Uterus (tissue), 7 donors: ENCODE measurements around a stretch of chr13.

DNA sequence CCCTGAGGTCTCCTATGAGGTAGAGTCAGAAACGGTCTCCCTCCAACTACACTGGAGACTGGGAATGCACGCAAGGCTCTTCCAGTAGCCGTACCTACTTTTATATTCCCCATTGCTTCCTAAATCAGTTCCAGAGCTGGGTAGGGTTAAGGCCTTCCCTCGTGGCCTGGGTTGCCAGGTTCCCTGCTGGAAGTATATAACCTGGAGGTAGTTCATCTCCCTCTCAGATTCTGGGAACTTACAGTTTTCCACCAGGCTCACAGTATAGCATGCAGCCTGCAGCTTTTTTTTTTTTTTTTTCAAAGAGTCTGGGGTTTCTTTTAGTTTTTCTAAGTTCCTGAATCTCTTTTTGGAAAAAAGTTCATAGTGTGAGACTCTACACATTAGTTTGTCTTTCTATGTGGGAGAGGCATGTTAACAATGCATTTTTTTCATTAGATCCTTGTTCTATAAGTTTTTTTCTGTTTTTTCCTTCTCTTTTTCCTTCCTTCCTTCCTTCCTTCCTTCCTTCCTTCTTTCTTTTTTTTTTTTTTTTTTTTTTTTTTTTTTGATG, 16.1 kb upstream of the ENSG00000285566 start:
- PRO-cap, 4 experiments: no peak in any of the 4 experiments
- RAMPAGE, long total RNA, 2 experiments: no peak in any of the 2 experiments
- RRBS: no CpG with 5 or more reads among the region's 4 CpGs

DNA sequence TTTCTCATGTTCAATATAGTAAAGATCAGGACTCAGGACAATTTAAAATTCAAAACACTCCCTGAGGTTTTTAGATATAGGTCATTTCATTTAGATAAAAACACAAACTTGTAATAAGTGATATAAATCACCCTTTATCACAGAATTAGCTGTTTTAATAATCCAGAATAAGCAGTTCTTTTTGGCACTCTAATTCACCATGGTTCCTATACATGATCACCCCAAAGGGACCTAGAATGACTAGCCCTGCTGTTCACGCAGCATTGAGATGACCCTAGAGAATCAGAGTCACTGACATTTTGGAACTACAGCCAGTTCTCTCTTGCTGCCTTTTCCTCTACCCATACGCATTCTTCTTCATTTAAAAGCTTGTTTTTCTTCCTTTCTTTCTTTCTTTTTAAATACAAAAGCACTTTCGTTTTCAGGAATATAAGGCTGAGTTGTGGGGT, 95.9 kb downstream of the PCDH9 start:
- PRO-cap, 4 experiments: no peak in any of the 4 experiments
- RAMPAGE, long total RNA, 2 experiments: no peak in any of the 2 experiments
- RRBS: no CpG with 5 or more reads among the region's 3 CpGs

- PRO-cap, 4 experiments: no peak in any of the 4 experiments
- RAMPAGE, long total RNA, 2 experiments: no peak in any of the 2 experiments
- RRBS: no CpG with 5 or more reads among the region's 8 CpGs
Observed at GRCh38 chr13:69221481-69222058, 886.7 kb downstream of the KLHL1 start.

- PRO-cap, 4 experiments: no peak in any of the 4 experiments
- RAMPAGE, long total RNA, 2 experiments: no peak in any of the 2 experiments
- RRBS: no CpG with 5 or more reads among the region's 1 CpG
Observed at GRCh38 chr13:72980022-72980400, 78.8 kb upstream of the KLF5 start.

DNA sequence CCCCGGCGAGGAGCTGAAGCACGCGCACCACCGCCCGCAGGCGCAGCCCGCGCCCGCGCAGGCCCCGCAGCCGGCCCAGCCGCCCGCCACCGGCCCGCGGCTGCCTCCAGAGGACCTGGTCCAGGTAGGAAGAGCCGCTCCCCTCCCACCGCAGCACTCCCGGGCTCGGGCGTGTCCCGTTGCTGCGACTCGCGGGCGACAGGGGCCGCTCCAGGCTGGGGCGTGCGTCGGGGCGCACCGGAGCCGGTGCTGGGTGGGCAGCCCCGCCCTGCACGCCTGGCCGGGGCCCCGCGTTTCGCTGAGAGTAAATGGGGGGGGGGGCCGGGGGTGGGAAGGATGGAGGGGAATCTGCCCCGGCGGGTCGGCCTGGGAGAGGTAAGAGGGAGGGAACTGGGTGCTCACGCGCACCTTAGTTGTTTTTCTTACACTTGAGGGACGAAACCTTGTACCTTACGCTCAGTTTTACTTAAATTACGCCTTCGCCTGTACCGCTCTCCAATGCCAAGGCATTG, 716 bp downstream of the KLF5 start:
- PRO-cap, 4 experiments: peak in 1 of 4 experiments; most common plus-strand start position 378 of the sequence (in 1); most common minus-strand start position 117 of the sequence (in 1)
- RAMPAGE, long total RNA, 2 experiments: no peak in any of the 2 experiments
- RRBS: 2% methylated on average over 35 of the region's 52 CpGs

DNA sequence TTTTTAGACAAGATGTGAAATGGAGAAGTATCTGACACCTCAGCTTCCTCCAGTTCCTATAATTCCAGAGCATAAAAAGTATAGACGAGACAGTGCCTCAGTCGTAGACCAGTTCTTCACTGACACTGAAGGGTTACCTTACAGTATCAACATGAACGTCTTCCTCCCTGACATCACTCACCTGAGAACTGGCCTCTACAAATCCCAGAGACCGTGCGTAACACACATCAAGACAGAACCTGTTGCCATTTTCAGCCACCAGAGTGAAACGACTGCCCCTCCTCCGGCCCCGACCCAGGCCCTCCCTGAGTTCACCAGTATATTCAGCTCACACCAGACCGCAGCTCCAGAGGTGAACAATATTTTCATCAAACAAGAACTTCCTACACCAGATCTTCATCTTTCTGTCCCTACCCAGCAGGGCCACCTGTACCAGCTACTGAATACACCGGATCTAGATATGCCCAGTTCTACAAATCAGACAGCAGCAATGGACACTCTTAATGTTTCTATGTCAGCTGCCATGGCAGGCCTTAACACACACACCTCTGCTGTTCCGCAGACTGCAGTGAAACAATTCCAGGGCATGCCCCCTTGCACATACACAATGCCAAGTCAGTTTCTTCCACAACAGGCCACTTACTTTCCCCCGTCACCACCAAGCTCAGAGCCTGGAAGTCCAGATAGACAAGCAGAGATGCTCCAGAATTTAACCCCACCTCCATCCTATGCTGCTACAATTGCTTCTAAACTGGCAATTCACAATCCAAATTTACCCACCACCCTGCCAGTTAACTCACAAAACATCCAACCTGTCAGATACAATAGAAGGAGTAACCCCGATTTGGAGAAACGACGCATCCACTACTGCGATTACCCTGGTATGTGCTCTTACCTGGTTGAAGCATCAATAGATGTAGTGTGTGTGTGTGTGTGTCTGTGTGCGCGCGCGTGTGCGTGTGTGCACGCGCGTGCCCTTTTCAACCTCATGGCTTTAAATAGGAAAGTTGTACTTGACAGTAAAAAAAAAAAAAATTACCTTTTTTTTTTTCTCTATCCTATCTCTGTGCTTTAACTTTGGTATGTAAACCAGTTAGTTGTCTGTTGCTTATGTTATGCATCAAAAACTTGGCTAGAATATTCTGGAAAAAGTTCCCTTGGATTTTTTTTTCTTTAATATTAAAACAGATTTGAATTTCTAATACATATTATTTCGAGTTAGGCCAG, 3.5 kb downstream of the KLF5 start:
- PRO-cap, 4 experiments: peak in 1 of 4 experiments; most common plus-strand start position 667 of the sequence (in 1); most common minus-strand start position 570 of the sequence (in 1)
- RAMPAGE, long total RNA, 2 experiments: start-site peak on the plus strand in 1 of 2 experiments, centred at position 595 of the sequence, 15 reads per replicate
- RRBS: no CpG with 5 or more reads among the region's 25 CpGs

DNA sequence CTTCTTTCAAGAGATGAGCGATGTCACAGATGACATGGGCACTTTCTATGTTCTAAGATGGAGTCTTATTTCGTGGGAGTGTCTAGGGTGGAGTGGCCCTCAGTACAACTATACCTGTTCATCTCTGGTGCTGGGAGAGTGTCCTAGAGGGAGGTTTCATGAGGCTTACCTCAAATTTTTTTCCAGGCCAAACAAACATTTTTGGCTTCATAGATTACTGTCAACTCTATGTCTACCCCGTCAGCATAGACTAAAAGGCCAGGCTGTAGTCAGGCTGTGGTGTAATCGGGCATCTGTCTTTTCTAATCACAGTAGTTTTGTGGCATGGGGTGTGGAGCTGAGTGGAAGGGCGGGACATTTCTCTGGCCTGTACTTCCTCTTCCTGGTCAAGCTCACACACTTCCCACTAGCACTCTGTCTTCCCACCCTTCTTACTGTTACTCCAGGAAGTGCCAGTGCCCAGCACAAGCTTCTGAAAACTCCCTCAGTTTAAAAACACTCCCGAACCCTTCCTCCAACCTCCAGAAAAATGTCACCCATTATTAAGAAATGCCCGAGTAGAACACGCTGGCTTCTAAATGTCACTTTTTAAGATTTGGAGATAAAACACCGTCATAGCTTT, 229.7 kb downstream of the KLF5 start:
- PRO-cap, 4 experiments: no peak in any of the 4 experiments
- RAMPAGE, long total RNA, 2 experiments: no peak in any of the 2 experiments
- RRBS: no CpG with 5 or more reads among the region's 9 CpGs

- PRO-cap, 4 experiments: no peak in any of the 4 experiments
- RAMPAGE, long total RNA, 2 experiments: no peak in any of the 2 experiments
- RRBS: no CpG with 5 or more reads among the region's 10 CpGs
Observed at GRCh38 chr13:73530983-73531329, 472.2 kb downstream of the KLF5 start.

DNA sequence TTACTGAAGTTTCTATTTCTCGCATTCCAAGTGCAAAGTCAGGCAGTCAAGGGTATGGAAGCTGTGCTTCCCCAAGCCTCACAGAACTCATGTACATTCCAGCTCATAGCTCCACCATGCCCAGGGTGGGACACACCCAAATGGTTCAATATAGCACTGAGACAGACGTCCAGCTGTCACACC, 989.0 kb downstream of the KLF5 start:
- PRO-cap, 4 experiments: no peak in any of the 4 experiments
- RAMPAGE, long total RNA, 2 experiments: no peak in any of the 2 experiments
- RRBS: no CpG with 5 or more reads among the region's 2 CpGs

DNA sequence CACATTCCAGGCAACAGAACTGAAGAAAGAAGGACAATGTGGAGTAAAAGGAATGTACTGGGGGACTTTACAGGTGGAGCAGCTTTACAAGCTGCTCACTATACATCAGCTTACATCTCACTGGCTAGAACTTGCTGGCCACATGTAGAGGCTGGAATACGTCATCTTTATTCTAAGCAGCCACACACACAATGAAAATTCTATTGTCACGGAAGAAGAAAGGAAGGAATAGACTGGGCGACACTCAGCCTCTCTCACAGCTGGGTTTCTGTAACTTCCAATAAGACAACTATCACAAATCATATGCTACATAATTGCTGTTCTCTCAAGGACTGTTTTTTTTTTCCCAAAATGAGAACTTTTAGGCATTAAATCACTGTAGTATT, 989.3 kb downstream of the KLF5 start:
- PRO-cap, 4 experiments: no peak in any of the 4 experiments
- RAMPAGE, long total RNA, 2 experiments: no peak in any of the 2 experiments
- RRBS: no CpG with 5 or more reads among the region's 3 CpGs

DNA sequence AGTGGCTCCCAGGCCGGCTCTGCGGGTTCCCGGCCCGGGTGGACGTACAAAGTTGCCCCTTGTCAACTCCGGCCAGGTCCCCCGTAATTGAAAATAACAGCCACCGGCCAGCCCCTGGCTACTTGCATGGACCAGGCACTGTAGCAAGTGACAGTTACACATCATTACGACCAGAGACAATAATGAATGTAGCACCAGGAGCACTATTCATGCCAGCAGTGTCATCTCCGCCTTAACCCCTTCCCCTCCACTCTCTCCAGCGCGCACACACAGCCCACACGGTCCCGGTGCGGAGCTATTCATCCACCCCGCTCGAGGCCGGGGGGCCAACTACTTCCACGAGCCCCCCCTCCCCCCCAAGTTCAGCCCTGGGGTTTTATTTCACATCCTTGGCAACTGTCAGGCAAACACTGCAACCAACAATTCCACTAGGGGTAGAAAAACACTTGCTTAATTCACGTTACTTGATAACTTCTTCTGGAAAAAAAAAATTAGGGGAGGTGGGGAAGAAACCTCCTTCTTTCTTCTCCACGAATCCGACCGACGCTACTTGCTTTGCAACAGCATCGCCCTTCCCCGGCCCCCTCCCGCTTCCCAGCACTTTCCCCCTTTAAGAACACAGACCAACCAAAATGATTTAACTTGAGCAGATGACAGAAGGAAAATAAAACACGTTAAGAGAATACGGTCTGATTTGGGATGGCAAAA, 1074.3 kb downstream of the KLF5 start:
- PRO-cap, 4 experiments: peak in 1 of 4 experiments; most common minus-strand start position 149 of the sequence (in 1)
- RAMPAGE, long total RNA, 2 experiments: no peak in any of the 2 experiments
- RRBS: no CpG with 5 or more reads among the region's 29 CpGs

GRCh38 chr13:74168402-74168838, 1109.6 kb downstream of the KLF5 start:
- PRO-cap, 4 experiments: no peak in any of the 4 experiments
- RAMPAGE, long total RNA, 2 experiments: no peak in any of the 2 experiments
- RRBS: no CpG with 5 or more reads among the region's 6 CpGs

DNA sequence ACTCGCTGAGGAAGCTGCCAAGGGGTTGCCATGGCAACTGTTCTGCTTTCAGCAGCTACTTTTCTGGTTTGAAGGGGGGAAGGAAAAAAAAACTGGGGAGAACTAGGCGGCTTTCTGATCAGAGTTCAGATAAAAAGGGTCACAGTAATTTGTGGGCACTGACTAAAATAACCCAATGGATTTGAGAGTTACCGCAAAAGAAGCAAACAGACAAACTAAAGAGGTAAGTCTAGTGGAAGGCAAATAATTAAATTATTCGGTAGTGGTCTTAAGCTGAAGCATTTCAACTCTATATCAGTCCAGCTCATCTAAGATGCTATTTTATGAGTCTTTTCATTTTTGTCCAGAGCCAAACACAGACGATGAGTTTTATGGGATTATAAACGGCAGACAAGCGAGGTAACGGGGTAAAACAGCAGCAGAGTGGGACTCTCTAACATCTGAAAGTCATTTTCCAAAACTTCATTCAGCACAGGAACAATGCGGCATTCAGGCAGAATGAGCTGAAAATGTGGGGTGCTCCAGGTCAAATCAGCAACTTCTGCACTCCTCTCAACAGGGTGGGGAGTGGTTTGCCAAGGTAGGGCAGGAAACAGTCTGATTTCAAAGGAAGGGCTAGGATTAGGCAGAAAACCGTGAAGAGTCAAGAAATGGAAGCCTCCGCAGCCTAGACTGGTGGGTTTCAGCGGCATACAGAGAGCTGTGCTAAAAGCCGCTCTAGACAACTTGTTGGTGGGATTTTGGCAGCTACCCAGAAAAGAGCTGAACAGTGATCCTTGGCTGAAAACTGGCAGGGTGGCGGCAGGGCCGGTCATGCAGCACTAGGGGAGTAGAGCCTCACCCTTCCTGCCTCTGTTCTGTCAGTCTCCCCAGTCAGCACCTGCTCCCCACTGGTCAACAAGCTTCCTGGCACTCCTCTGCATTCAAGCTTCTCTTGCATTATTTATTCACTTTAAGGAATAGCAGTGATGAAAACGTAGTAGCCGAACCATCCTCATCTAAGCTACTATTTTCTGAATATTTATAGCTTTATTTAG, 1193.7 kb downstream of the TBC1D4 start:
- PRO-cap, 4 experiments: peak in 2 of 4 experiments; most common plus-strand start position 410 of the sequence (in 1); most common minus-strand start position 859 of the sequence (in 1)
- RAMPAGE, long total RNA, 2 experiments: no peak in any of the 2 experiments
- RRBS: no CpG with 5 or more reads among the region's 17 CpGs

- PRO-cap, 4 experiments: no peak in any of the 4 experiments
- RAMPAGE, long total RNA, 2 experiments: no peak in any of the 2 experiments
- RRBS: no CpG with 5 or more reads among the region's 14 CpGs
Observed at GRCh38 chr13:75309752-75310884, 171.9 kb downstream of the TBC1D4 start.

- PRO-cap, 4 experiments: no peak in any of the 4 experiments
- RAMPAGE, long total RNA, 2 experiments: no peak in any of the 2 experiments
- RRBS: no CpG with 5 or more reads among the region's 4 CpGs
Observed at GRCh38 chr13:75366842-75367354, 115.1 kb downstream of the TBC1D4 start.

- PRO-cap, 4 experiments: no peak in any of the 4 experiments
- RAMPAGE, long total RNA, 2 experiments: no peak in any of the 2 experiments
- RRBS: no CpG with 5 or more reads among the region's 9 CpGs
Observed at GRCh38 chr13:75452303-75453230, 29.4 kb downstream of the TBC1D4 start.

DNA sequence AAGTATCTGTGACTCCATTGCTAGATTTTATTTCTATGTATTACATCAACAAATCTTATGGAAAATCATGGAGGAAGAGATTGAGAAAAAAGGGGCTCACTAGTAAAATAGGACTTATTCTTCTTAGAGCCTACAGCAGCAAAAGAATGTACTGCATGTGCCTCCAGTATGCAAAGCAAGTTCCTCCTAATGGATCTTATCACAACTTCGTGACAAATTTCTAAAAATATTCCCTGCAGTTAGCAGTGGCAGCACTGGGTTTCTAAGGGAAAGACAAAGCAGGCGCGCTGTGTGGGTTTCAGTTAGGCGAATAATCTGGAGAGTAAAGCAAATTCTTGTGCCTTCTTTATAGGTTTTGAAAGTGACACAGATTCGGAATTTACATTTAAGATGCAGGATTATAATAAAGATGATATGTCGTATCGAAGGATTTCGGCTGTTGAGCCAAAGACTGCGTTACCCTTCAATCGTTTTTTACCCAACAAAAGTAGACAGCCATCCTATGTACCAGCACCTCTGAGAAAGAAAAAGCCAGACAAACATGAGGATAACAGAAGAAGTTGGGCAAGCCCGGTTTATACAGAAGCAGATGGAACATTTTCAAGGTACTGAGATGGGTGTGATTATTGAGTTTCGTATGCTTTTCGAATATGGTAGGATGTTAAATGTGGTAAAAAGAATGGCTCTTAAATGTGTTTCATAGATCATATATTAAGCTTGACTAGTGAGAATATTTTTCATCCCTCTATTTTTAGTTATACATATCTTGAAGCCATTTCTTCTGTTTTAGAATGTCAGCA, 168.0 kb downstream of the LMO7 start:
- PRO-cap, 4 experiments: no peak in any of the 4 experiments
- RAMPAGE, long total RNA, 2 experiments: no peak in any of the 2 experiments
- RRBS: no CpG with 5 or more reads among the region's 13 CpGs

- PRO-cap, 4 experiments: no peak in any of the 4 experiments
- RAMPAGE, long total RNA, 2 experiments: no peak in any of the 2 experiments
- RRBS: no CpG with 5 or more reads among the region's 4 CpGs
Observed at GRCh38 chr13:75840193-75840476, 204.0 kb downstream of the LMO7 start.

DNA sequence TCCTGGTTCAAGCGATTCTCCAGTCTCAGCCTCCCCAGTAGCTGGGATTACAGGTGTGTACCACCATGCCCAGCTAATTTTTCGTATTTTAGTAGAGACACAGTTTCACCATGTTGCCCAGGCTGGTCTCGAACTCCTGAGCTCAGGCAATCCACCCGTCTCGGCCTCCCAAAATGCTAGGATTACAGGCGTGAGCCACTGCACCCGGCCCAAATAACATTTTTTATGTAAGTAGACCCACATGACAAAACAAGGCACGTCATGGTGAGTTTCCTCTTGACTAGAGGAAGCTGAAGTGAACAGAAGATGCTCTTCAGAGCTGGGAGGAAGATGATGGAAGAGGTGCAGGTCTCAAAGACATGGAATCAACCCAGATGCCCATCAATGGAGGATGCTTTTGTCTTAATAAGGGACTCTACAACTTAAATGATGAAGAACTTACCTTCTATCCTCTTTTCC, 139.0 kb downstream of the KCTD12 start:
- PRO-cap, 4 experiments: no peak in any of the 4 experiments
- RAMPAGE, long total RNA, 2 experiments: no peak in any of the 2 experiments
- RRBS: no CpG with 5 or more reads among the region's 8 CpGs

DNA sequence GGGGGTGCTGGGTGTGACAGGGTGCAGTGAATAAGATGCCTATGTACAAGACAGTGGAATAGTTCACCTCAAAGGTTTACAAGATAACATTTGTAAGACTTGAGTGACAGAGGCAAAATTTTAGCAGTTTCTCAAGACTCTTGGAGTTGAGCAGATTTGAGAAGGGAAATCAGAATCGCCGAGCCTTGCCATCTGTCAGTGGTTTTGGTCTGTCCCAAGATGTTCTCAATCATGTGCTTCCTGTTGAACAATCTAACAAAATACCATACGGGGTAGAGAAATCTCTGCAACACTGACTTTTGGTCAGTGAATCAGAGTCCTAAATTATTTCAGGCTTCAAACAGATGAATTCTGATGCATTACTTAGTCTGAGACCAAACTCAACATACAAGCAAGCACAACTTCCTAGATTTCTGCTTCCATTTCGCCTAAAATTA, 3.8 kb downstream of the KCTD12 start:
- PRO-cap, 4 experiments: no peak in any of the 4 experiments
- RAMPAGE, long total RNA, 2 experiments: no peak in any of the 2 experiments
- RRBS: no CpG with 5 or more reads among the region's 4 CpGs